Temporal lobe (tissue), 2 donors: ENCODE results near the genes KLF4 and ACTL7A.

DNA sequence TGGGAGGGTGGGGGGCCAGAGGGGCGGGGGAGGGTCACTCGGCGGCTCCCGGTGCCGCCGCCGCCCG is 95 bp downstream of the KLF4 start:
- RAMPAGE, long total RNA: no peak

- RAMPAGE, long total RNA: no peak
Observed at GRCh38 chr9:107489708-107489923, at the start of gene KLF4. Gene KLF4, minus strand, starts transcription at chr9:107489769.

DNA sequence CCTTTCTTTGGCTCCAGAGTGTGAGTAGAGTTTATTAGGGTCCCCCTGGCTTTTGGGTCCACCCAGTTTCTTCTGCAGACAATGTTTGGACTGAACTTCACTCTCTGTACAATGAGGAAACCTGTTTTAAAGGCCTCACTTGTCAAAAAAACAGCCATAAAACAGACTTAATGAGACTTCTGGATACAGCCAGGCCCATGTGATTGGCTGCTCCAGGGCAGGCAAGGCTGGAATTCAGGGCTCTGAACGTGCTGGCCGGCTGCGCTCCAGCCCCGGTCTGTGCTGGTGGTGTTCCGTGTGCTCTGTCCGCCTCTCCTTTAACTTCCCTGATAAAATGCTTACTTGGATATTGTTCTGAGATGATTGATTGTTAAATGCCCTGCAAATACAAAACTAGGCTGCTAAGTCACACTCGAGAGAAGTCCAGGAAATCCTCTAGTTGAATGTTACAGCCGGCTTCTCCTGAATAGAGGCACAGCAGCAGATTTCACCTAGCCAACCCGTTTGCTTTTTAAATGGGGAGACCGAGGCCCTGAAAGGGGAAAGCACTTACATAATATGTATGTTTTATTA is 131.3 kb upstream of the KLF4 start:
- RAMPAGE, long total RNA: no peak

- RAMPAGE, long total RNA: no peak
Observed at GRCh38 chr9:107632025-107632355, 142.4 kb upstream of the KLF4 start.

DNA sequence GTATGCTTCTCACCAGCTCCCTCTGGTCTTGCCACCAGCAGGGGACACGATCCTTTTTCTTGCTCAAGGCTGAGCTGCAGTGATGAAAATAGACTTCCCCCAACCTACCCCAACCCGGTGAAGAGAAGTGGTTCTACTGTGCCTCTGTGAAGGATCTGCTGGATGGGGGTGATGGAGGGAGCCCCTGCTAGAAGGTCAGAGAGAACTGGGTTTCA is 185.3 kb upstream of the KLF4 start:
- RAMPAGE, long total RNA: no peak

DNA sequence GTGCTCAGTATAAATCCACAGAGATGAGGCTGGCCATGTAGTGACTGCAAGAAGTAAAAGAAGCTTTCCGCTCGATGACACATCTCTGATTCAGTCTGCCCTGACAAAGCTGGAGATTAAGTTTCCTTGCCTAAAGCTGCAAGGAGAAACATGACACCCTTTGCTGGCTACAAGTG is 304.5 kb downstream of the ACTL7B start:
- RAMPAGE, long total RNA: no peak

- RAMPAGE, long total RNA: no peak
Observed at GRCh38 chr9:108783648-108784247, 72.0 kb downstream of the ACTL7B start.

DNA sequence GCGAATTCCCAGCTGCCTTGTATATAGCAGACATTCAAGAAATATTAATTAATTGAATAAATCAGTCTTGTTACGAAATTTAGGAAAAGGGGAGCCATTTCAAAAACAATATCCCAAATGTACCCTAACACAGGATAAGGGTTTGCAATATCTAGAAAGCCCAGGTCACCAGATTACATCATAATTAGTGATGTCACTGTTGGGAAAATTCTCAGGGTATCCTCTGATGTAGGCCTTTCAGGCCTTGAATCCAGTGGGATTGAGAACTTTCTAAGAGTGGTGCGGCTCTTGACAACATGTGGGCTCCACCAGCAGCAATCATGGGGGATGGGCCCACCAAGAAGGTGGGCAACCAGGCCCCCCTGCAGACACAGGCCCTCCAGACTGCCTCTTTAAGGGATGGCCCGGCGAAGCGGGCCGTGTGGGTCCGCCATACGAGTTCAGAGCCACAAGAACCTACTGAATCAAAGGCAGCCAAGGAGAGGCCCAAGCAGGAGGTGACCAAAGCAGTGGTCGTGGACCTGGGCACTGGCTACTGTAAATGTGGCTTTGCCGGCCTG is at the start of gene ACTL7A:
TSS of gene ACTL7A (plus strand) at position 240 of the 560 bp plus-strand sequence.
- RAMPAGE, long total RNA: no peak

DNA sequence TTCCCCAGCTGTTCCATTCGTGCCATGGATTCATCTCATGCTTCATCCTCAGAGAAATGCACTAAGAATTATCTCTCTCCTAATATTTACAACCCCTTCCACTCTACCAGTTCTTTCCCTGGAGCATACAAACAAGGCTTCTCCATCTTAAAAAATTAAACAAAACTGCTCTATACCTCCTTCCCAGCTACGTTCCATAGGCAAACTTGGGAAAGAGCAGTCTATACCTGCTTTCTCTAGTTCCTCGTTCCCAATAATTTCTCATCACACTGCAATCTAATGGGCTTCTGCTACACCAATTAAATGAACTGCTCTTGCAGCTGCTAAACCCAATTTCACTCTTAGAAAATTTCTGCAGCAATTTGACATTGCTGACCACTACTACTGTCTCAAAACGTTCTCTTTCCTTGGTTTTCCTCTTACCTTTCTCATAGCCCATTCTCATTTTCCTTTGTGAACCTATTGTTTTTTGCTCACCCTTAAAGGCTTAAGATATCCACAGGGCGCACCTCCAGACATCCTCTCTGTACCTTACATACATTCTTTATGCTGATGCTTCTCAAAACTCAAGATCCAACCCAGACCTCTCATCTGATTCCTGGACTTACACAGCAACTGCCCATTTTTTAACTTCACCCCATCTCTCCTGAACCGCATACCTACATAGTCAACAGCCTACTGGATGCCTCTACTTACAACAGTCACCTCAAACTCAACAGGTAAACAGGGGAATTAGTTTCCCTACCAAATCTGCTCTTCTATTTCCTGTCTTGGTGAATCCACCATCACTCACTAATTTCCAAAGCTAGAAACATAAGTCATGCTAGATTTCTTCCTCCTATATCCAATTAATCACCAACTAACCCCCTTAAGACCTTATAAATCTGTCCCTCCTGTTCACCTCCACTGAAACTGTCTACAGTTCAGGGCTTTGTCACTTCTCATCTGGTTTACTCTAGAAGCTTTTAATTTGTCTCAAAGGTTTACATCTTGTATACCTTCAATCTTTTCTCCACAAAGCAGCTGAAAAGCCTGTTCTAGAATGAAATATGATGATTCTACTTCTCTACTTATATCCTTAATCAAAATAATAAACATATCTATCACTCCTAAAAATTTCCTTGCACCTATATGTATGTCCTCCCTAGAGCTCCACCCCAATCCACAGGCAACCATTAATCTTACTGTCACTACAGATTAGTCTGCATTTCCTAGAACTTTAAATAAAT is 49.7 kb downstream of the TMEM245 start:
- RAMPAGE, long total RNA: no peak

DNA sequence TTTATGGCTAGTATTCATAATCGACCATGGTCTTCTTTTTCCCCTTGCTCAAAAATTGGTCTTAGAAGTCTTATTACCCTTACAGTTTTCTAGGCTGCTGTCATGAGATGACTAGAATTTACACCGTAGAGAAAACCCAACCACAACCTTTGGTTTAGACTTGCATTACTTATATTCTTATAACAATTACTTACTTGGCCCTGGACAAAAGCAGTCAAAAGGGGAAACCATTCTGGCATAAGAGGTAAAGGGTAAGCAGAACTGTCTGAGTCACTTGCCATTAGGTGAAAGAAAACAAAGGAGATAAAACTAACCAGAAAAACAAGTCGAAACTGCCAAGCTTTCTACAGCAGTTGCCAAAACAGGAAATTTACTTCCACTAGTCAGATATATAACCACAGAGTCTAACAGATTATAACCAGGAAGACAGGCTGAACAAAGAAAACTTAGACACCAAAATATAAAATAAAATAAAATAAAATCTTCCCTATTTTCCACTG is 17.9 kb downstream of the TMEM245 start:
- RAMPAGE, long total RNA: no peak

- RAMPAGE, long total RNA: no peak
Observed at GRCh38 chr9:109110410-109111124, 9.2 kb downstream of the TMEM245 start.

DNA sequence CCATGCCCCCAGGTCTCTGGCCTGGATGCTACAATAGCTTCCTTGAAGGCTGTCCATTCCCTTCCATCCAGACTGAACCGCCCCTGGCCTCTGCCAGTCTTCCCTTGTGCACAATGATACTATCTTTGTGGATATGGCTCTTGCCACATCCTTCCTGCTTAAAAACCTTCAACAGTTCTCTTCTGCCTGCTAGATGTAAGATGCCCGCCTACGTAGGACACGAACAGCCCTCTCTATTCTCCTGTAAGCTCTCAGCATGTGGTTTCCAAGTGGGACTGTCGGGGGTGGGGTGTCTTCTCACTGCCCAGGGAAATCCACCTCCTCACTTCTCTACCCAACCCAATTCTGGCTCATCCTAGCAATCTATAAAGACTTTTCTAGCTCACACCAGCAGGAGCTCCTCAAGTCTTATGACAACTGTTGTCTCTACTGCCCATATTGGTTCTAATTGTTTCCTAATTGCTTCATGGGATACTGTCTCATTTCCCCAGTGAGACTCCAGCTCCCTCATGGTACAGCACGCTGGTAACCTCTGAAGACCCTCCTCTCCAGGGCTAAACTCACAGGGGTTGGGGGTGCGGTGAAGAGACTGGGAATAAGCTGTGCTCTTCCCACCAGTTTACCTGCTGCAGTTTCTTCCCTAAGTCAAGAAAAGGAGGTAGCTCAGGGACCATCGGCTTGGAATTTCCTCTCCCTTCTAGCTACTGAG is 50.3 kb downstream of the PTPN3 start:
- RAMPAGE, long total RNA: no peak

- RAMPAGE, long total RNA: no peak
Observed at GRCh38 chr9:109469601-109470064, 28.5 kb downstream of the PTPN3 start.

DNA sequence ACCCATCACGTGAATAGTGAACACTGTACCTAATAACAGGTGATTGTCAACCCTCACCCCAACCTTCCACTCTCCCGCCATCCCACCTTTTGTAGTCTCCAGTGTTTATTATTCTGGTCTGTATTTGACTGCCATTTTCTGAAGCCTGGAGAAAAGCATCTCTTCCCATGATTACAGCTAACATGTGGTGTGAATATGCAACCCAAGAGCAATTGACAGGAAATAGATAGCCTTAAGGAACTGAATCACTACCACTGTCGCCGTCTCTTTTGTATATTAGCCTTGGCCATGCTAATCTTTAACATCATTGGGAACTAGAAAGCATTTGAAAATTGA is 43.3 kb upstream of the PALM2AKAP2 start:
- RAMPAGE, long total RNA: no peak

- RAMPAGE, long total RNA: no peak
Observed at GRCh38 chr9:109791552-109792287, 11.7 kb downstream of the PALM2AKAP2 start.

DNA sequence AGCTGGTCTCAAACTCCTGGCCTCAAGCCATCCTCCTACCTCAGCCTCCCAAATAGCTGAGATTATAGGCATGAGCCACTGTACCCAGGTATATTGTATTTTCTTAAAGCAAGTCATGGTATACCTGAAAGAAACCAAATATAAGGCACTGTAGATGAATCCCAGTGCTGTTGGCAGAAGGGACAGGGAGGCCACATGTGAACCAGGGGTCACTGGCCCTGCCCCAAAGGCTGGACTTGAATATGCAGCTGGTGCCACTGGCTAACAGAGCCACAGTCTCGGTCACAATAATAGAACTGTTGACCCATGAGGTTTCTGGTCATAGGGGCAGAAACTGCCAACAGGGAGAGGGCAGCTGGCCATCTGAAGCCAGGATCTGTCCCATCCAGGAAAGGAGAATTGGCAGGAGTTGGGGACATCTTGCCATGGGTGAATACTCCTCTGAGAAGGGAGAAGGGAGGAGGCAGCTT is 31.8 kb downstream of the PALM2AKAP2 start:
- RAMPAGE, long total RNA: no peak

DNA sequence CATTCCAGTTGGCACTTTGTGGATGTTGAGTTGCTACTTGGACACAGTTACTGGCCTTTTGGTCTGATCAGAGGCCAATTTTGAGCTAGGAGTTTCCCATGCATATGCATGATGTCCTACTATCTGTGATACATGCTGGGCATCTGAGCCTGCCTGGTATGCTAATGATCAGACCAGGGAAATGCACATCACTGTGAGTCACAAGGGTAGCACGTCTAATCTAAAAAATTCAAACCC is 37.1 kb downstream of the PALM2AKAP2 start:
- RAMPAGE, long total RNA: no peak

GRCh38 chr9:109887102-109887529 is 107.1 kb downstream of the PALM2AKAP2 start:
- RAMPAGE, long total RNA: no peak

DNA sequence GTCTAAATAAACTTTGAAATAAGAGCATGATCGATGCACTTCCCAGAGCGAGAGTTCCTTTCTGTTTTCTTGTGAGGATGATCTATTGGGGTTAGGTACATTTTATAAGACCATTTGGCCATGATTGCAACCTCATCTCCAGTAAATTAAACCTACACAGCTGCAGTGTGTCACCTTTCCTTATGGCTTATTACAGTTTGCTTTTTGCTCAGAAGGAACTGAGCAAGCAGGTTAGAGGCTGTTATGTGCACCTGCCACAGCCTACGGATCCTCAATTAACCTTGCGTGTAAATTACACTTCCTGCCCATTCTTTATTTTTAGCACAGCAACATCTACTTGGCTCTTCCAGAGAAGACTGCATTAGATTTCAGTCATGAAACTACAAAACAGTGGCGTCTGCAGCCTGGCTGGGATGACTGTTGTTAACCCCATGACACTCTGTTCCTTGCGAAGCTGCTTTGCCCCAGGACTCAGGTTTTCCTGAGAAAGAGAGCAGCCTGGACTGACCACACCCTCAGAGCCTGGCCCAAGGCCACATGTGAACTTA is 138.3 kb downstream of the PALM2AKAP2 start:
- RAMPAGE, long total RNA: no peak

DNA sequence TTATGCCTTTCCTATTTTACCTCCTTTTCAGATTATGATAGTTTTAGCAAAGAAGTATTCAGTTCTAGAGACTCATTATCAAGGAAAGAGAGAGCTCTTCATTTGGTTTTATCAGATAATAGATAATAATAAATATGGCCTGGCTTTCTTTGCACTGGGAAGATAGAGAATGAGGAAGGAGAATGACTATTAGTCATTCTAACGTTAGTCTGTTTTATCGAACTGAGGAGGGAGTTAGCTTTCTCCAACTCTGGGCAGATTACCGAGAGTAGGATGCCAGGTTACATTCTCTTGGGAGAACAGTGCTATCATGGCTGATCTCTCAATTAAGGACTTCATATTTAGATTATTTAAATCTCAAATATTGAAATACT is 141.1 kb downstream of the C9orf152 start:
- RAMPAGE, long total RNA: no peak